Right common carotid artery plus branches (tissue), 1 donor: ENCODE results near the gene PLXDC2.

- PRO-cap = no peak
Measured at GRCh38 chr10:16891796-16892403, 74.7 kb upstream of the RSU1 start.

DNA sequence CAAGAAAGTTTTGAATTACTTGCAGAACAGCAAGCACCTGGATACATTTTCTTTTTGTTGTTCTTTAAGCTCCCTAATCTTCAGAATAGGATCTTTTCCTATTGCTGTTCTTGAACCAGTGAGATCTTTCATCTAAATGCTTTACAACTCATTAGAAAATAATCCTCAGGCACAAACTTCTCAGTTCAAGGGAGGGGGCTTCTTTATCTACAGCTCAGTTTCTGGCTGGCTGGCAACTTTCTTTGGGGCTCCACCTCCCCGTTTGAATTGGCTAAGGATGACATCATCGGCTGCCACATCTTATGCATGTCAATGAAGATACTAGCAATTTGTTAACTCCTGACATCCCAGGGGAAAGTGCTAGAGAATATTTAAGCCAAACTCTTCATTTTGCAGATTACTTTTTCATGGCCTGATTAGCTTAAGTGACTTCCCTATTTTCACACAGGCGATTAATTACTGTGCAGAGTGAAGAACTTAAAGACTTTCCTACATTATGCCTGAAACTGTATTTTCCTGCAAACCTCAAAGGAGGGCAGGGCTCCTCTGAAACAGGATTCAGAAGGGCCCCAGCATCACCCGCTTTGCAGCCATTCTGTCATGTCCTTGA is 133.9 kb upstream of the RSU1 start:
- PRO-cap = no peak

- PRO-cap = no peak
Measured at GRCh38 chr10:16999372-17000383, 129.9 kb downstream of the CUBN start.

- PRO-cap = bidirectional peak, plus-strand start at chr10:17006944, minus-strand start at chr10:17006885
Measured at GRCh38 chr10:17006603-17007239, 122.9 kb downstream of the CUBN start.

DNA sequence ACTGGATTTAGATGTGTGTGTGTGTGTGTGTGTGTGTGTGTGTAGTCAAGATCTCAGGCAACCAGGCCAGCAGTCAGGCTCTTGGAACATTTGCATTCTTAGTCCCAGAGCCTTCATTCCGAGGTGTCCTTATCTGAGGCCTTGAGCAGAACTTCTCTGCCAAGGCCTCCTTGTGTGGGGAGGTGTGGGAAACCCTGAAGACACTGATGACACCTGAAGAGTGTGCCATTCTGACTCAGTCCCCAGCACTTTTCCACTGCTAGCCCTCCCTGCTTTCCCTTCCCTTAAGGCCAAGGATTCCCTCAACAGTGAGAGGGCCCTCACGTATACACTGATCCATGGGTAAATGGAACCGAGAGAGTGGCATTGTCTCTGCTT is 30.4 kb downstream of the TRDMT1 start:
- PRO-cap = no peak

DNA sequence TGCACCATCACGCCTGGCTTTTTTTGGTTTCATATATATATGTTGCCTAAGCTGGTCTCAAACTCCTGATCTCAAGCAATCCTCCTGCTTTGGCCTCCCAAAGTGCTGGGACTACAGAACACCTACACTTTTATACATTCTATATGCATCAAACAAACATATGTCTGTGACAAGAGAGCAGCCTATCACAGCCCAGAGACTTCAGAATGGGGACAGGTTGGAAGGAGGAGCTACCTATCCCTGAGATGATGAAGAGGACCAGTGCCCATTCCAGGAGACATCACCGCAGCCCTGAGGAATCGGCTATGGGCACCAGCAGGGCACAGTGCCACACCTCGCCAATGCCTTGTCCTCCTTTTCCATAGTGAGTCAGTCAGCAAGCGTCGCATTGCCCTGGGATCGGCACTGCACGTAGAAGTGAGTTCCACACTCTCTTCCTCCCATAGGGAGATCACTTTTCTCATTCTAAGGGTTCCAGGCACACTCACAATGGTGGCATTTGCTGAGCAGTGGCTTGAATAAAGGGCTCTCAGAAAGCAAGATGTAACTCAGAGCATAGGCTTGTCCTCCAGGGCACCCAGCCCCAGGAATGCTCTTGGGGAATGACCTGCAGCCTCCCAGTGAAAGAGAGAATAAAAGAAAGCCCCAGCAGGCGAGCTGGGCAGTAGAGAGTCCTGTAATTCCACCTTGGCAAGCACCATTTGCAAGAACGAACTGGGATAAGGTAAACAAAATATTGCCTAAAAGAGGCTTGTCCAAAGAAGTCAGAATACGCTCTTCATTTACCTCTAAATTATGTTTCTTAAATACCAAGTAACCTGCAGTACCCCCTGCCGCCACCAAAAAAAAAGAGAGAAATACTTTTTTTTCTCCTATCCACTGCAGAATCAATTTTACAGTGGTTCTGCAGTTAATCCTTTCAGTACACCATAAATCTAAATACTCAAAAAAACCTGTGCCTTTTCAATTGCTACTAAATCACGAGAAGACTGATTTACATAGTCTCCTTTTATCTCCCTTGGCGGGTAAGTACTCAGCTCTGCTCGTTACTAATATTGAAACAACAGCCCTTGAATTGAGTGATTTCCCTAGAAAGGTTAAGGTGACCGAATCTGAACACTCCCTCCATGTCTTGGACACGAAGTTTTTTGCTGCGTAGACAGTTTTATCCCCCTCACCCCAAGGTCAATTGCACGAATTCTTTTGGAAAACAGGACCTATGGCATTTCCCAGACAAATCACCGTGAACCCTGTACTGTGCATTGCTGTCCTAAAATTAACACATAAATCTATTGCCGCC is 969 bp upstream of the VIM start:
- PRO-cap = unidirectional peak, plus-strand start at position 386 of the sequence

DNA sequence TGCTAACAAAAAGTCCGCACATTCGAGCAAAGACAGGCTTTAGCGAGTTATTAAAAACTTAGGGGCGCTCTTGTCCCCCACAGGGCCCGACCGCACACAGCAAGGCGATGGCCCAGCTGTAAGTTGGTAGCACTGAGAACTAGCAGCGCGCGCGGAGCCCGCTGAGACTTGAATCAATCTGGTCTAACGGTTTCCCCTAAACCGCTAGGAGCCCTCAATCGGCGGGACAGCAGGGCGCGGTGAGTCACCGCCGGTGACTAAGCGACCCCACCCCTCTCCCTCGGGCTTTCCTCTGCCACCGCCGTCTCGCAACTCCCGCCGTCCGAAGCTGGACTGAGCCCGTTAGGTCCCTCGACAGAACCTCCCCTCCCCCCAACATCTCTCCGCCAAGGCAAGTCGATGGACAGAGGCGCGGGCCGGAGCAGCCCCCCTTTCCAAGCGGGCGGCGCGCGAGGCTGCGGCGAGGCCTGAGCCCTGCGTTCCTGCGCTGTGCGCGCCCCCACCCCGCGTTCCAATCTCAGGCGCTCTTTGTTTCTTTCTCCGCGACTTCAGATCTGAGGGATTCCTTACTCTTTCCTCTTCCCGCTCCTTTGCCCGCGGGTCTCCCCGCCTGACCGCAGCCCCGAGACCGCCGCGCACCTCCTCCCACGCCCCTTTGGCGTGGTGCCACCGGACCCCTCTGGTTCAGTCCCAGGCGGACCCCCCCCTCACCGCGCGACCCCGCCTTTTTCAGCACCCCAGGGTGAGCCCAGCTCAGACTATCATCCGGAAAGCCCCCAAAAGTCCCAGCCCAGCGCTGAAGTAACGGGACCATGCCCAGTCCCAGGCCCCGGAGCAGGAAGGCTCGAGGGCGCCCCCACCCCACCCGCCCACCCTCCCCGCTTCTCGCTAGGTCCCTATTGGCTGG is 498 bp downstream of the VIM start:
- PRO-cap = bidirectional peak, plus-strand start at position 318 of the sequence, minus-strand start at position 175 of the sequence; bidirectional peak, plus-strand start outside the sequence, minus-strand start at position 838 of the sequence

GRCh38 chr10:17425662-17426301 is 28.6 kb downstream of the ST8SIA6 start:
- PRO-cap = no peak

DNA sequence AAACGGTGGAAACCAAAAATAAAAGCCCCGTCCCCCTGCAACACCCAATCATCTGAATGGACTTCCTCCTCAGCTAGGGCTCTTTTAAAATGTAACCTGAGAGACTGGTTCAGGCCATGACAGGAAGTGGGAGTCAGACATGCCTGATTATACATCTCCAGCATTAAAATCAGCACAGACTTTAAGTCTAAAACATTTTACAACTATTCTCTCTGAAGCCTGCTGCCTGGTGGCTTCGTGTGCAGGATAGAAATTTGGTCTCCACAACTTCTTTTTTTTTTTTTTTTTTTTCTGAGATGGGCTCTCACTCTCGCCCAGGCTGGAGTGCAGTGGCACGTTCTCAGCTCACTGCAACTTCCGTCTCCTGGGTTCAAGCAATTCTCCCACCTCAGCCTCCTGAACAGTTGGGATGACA is 30.3 kb downstream of the HACD1 start:
- PRO-cap = no peak

- PRO-cap = no peak
Measured at GRCh38 chr10:17648171-17648932, 4.4 kb downstream of the STAM start.

DNA sequence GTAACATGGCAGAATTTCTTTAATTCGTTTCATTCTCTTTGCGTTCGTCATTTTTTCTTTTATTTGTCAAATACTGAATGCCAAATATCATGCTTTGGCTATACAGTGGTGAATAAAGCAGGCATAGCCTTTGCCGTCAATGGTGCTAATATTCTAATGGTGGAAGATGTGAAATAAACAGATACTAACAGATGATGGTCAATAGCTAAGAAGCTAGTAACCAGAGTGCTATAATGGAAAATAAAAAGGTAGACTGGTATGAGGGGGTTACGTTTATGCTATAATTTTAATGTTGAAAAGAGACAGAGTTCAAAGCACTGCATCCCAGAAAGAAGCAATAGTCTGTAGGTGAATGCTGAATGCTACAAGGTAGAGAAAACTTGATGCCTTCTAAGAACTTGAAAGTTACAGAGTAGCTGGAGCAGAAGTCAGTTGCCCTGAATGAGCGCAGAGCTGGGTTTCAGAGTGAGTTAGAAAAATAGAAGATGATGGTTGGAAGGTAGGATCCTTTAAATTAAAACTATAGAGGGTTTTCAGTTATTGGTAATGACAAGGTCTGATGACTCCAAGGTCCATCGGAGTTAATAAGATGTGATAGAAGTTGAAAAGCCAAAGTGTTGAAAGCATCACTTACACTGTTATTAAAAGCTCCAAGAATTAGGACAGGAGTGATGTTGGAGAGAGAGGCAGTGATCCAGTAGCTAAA is 23.7 kb downstream of the STAM start:
- PRO-cap = no peak

DNA sequence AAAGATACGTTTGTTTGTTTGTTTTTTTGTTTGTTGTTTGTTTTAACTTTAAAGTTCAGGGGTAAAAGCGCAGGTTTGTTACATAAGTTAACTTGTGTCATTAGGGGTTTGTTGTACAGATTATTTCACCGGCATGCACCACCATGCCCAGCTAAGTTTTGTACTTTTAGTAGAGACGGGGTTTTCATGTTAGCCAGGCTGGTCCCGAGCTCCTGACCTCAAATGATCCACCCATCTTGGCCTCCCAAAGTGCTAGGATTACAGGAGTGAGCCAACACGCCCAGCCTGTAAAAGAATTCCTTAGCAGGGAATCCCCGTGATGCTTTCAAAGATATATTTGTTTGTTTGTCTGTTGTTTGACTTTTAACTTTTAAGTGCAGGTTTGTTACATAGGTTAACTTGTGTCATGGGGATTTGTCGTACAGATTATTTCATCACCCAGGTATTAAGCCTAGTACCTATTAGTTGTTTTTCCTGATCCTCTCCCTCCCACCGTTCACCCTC is 959 bp downstream of the TMEM236 start:
- PRO-cap = no peak

- PRO-cap = no peak
Measured at GRCh38 chr10:18144767-18145448, 4.7 kb downstream of the CACNB2 start.

GRCh38 chr10:18215174-18215435 is 74.9 kb downstream of the CACNB2 start:
- PRO-cap = no peak

GRCh38 chr10:18306247-18307002 is 166.2 kb downstream of the CACNB2 start:
- PRO-cap = no peak

DNA sequence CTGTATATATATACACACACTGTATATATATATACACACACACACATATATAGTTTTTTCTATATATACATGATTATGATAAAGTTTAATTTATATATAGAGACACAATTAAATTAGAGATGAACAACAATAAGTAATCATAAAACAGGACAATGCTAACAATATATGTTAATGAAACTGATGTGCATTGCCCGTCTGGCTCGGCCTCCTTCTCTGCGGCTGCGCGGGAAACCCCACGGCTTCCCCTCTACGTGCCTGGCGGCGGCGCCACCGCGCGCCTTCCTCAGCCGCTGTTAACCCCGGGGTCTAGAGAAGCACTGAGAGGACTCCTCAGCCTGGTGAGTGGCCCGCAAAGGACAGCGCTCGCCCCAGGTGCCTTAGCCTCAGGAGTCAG is 50.8 kb downstream of the ARL5B start:
- PRO-cap = no peak

- PRO-cap = no peak
Measured at GRCh38 chr10:18753056-18753660, 93.9 kb downstream of the ARL5B start.

GRCh38 chr10:19816007-19816368 is 244 bp upstream of the PLXDC2 start:
- PRO-cap = bidirectional peak, plus-strand start at chr10:19816209, minus-strand start at chr10:19816270

DNA sequence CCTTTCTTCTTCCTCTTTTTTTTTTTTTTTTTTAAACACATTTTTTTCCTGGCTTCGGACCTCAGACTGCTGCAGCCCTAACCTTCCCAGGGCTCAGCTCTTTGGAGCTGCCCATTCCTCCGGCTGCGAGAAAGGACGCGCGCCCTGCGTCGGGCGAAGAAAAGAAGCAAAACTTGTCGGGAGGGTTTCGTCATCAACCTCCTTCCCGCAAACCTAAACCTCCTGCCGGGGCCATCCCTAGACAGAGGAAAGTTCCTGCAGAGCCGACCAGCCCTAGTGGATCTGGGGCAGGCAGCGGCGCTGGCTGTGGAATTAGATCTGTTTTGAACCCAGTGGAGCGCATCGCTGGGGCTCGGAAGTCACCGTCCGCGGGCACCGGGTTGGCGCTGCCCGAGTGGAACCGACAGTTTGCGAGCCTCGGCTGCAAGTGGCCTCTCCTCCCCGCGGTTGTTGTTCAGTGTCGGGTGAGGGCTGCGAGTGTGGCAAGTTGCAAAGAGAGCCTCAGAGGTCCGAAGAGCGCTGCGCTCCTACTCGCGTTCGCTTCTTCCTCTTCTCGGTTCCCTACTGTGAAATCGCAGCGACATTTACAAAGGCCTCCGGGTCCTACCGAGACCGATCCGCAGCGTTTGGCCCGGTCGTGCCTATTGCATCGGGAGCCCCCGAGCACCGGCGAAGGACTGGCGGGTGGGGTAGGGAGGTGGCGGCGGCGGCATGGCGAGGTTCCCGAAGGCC is at the start of gene PLXDC2:
Gene PLXDC2, plus strand, starts transcription at position 64 of the 732 bp plus-strand sequence.
- PRO-cap = bidirectional peak, plus-strand start at position 504 of the sequence, minus-strand start at position 429 of the sequence; unidirectional peak, minus-strand start at position 563 of the sequence

DNA sequence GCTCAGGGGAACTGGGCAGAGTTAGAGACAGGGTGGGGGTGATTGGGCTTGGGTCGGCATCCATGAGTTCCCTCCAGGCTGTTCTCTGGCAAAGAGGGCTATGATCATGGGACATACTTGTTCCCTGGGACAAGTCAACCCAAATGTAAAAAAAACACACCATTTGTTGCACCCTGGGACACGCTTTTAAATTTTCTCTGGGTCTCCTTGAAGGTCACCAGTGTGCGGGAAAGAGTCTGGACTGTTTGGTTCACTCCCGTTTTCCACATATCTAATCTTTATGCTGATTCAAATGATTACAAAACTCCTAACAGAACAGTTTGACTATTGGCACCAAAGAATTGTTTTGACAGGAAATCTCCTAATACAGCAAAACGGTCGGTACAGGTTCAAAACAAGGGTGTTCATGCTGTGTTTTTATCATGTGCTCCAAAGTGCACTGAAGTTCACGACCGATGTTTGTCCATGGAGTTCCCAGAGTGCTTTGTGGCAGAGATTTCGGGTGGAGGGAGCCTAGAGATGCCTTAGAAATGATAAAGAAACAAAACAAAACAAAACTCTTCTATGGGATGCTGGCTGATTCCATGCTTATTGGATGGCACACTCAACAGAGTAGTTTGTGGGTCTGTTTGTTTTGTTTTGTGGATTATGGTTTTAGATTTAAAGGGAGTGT is 56.6 kb downstream of the PLXDC2 start:
- PRO-cap = no peak